Psoas muscle (tissue), 2 donors: ENCODE measurements around a stretch of chr6.

GRCh38 chr6:8906681-8907264, 471.4 kb upstream of the SLC35B3 start:
- PRO-cap, 2 experiments = no peak in any of the 2 experiments

DNA sequence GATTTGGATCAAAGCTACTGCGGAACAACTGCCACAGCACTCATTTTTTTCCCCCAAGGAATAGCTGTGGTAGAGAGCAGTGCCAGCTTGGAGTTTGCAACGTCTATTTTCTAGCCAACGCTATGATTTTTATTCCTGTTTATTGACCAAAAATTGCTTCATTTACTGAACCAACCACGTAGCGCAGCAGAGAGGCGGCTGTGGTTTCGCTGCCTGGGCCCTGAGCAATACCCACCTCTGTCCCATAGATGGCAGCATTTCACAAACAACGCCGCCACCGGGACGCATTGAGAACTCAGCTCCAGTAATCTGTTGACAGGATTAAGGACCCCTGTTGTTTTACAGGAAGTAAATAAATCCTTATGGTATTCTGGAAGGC, 547.7 kb upstream of the SLC35B3 start:
- PRO-cap, 2 experiments = no peak in any of the 2 experiments

DNA sequence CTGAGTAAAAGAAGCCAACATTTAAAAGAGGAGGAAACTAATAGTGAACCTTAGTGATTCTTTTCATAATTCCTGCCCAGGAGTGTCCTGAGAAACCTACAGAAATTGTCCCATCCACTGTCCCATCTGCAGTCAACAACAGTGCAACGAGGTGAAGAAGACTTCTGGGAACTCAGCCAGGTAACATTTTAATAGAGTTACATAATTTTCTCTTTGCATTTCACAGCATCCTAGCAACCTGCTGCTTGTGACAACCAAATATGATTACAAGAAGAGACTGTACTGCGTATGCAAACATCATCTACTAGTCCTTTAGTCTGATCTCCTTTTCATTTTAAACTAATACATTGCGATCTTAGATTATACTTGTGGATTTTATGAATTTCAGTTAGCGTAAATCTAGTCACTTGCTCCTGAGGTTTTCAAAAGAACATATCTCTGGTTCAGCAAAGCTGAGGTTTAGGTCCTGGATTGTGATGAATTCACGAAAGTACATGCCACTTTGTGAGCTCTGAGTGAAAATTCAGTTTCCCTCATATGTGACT, 951.5 kb downstream of the TFAP2A start:
- PRO-cap, 2 experiments = no peak in any of the 2 experiments

- PRO-cap, 2 experiments = no peak in any of the 2 experiments
Measured at GRCh38 chr6:10163029-10164050, 251.5 kb downstream of the TFAP2A start.

- PRO-cap, 2 experiments = no peak in any of the 2 experiments
Measured at GRCh38 chr6:10316108-10316728, 98.7 kb downstream of the TFAP2A start.

DNA sequence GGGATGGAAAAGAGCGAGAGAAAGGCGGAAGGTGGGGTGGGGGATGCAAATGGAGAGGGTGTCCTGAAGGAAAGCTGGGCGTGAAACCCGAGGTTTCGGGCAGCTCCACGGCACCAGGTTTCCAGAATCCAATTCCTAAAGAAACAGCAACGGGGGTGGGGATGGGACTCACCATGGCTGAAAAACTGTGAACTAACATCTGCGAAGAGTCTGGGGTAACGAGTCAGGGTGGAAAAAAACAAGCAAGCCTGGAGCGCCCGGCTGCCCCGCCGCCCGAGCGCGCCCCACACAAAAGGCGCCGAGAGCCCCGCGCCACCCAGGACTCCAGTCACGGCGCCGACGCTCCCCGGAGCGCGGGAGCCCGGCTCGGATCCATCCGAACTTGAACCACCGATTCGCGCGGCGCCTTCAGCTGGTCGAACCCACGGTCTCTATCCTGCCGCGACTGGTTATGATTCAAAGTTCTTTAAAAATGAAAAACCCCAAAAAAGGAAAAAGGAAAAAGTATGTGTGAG, 3.4 kb downstream of the TFAP2A start:
- PRO-cap, 2 experiments = no peak in any of the 2 experiments

GRCh38 chr6:10481827-10482079, 39.4 kb upstream of the GCNT2 start:
- PRO-cap, 2 experiments = no peak in any of the 2 experiments

DNA sequence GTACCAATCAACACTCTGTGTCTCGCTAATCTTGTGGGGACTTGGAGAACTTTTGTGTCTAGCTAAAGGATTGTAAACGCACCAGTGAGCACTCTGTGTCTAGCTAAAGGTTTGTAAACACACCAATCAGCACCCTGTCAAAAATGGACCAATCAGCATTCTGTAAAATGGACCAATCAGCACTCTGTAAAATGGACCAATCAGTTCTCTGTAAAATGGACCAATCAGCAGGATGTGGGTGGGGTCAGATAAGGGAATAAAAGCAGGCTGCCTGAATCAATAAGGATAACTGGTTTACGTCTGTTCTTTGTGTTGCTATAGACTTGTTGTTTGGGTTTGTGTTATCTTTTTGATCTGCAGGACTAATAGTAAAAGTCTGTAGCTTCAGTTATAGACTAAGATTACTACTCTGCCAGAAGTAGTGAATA, 29.2 kb upstream of the GCNT2 start:
- PRO-cap, 2 experiments = no peak in any of the 2 experiments

DNA sequence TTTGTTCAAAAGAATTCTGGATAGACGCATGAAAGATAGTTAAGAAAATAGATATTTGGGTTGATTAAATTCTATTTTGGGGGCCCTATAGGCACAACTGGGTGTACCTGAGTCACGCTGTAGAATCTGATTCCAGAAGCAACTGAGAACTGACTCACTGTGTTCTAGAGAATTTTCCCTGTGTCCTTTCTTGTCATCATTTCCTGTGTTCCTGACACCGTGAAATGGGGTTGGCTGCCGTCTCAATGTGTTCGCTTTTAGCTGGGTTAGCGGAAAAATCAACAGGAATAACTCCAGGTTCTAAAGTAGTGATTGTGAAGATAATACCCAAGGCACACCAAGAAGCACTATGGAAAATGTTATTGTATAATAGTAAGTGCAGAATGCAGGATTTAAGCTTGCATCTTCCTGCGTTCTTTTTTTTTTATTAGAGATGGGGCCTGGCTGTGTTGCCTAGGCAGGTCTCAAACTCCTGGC, 5.0 kb downstream of the GCNT2 start:
- PRO-cap, 2 experiments = peak in 1 of 2 experiments; most common plus-strand start position 200 of the sequence (in 1); most common minus-strand start position 128 of the sequence (in 1)

- PRO-cap, 2 experiments = no peak in any of the 2 experiments
Measured at GRCh38 chr6:10582960-10583159, 61.7 kb downstream of the GCNT2 start.

DNA sequence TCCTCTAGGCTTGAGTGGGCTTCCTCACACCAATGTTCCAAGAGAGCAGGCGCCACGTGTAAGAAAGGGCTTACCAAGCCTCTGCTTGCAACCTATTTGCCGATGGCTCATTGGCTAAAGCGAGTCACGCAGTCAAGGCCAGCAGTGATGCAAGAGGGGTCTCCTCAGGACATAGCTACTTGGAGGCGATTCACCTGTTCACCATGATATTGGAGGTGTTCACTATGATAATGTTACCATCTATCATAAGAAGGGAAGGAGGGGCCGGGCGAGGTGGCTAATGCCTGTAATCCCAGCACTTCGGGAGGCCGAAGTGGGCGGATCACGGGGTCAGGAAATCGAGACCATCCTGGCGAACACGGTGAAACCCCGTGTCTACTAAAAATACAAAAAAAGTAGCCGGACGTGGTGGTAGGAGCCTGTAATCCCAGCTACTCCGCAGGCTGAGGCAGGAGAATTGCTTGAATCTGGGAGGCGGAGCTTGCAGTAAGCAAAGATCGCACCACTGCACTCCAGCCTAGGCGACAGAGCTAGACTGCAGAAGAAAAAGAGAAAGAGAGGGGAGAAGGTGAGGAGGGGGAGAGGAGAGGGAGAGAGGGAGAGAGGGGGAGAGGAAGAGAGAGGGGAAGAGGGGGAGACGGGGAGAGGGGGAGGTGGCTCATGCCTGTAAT, 35.2 kb downstream of the C6orf52 start:
- PRO-cap, 2 experiments = no peak in any of the 2 experiments

GRCh38 chr6:10660826-10661271, 33.6 kb downstream of the C6orf52 start:
- PRO-cap, 2 experiments = no peak in any of the 2 experiments

DNA sequence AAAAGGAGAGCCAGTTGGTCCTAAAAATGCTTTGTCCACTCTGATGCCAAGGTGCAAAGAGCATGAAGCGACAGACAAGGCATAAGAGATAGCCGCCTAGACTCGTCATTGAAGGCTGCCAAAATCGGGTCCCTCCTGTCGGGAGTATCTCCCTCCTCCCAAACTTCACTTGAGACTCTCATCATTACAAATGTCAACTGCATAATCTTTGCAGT, 1.6 kb downstream of the ELOVL2 start:
- PRO-cap, 2 experiments = no peak in any of the 2 experiments

DNA sequence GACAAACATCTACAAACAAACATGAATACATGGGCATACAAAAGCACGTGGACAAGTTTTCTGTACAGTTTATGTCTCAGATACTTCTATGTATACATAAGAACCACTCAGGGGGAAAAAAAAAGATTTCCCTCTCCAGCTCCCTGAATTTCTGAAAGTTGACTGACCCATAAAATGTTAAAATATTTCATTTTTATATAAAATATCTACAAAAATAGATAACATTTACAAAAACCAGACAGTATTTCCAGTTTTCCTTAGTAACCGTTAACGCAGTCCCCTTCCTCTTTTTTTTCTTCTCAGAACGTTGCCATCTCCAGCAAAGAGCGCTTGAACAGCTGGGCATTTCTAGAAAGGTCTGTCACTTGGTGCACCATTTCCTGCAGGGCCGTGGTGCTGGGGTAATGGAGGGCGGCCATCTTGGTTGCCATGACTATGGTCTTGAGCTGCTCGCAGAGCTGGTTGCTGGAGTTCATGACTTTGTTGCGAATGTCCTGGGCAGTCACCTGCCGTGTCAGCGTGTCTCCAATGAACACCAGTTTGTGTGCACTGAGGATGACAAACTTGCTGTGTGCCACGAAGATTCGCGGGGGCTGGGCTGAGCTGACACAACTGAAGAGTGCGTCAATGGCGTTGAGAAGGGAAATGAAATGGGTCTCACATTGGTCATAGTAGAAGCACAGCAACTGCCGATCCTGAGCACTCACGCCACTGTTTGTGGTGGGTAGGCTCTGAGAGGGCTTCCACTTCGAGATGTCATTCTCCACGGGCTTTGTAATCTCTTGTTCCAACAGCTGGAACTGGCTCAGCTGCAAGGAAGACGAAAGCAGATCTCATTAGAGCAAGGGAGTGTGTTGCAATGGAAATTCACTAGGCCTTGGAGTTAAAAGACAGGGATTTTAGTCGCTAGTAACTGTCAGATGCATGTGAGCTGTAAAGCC, 47.3 kb downstream of the NEDD9 start:
- PRO-cap, 2 experiments = no peak in any of the 2 experiments

GRCh38 chr6:11198686-11199414, 33.6 kb downstream of the NEDD9 start:
- PRO-cap, 2 experiments = no peak in any of the 2 experiments

DNA sequence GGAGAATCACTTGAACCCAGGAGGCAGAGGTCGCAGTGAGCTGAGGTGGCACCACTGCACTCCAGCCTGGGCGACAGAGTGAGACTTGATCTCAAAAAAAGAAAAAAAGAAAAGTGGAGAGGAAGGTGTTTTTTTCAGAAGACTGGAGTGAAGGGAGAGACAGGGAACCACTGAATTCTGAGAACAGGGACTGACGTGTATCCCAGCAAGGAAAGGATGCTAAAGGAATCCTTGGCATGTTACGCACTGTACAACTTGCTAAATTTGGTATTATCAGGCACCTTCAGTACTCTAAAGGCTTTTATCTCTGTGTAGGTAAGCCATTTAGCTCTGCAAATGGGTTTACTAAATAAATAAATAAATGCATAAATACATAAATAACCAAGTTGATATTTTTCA, 4.0 kb downstream of the NEDD9 start:
- PRO-cap, 2 experiments = no peak in any of the 2 experiments

GRCh38 chr6:11357275-11358052, 125.0 kb upstream of the NEDD9 start:
- PRO-cap, 2 experiments = peak in 1 of 2 experiments; most common minus-strand start chr6:11357390 (in 1)

DNA sequence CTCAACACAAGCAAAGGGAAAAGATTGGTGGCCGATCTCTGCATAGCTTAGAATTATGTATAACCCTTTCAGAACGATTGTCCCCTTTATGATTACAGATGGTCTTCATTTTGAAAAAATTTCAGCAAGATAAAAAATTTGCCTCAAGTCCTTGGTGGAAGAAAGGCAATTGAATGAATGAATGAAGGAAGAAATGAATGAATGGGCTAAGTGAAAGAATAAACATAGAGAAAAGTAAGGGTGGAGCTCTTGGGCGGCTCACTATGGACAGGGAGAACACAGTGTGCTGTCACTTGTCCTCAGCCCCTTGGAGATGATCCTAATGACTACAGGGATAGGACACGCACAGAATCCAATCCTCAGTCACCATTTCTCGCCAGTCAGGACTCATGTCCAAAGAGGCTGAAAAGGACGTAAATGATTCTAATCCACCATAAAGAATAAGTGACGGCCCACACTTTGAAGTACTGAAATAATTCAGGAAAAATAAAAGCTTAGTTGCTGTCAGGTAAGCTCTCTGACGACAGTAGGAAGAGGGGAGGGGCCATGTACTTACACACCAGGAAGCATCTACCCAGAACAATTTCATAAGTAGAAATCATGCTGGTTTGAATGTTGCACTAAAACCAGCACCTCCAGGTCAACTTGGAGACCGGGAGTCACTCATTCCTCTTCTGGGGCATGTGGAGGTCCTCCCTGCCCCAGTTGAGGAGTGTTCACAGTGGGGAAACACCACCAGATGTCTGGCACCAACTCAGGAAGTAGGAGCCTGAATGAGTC, 149.0 kb upstream of the NEDD9 start:
- PRO-cap, 2 experiments = no peak in any of the 2 experiments

GRCh38 chr6:11451979-11452546, 85.5 kb upstream of the TMEM170B start:
- PRO-cap, 2 experiments = no peak in any of the 2 experiments

DNA sequence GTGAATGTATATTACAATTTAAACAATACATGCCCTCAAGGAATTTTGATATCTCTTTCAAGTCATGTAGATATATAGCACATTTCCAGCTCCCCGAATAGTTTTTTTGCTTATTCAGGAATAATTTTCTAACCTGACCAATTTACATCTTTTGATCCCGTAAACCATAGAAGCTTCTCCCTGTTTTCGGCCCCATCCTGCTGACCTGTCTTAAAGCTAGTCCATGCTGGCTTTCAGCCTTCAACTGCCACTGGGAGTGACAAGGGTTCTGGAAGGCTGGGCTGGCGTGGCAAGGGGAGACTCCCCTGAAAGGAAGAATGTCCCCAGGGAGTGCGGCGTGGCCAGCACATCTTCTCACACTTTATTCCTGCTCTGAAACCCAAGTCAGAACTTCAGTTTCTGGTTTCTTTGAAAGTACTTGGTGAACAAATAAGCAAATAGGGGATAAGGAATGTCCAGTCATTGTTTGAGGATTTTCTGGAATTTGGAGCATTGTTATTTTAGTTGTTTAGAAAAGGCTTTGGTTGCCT, 71.6 kb downstream of the TMEM170B start:
- PRO-cap, 2 experiments = no peak in any of the 2 experiments